Penis (tissue), 1 donor: ENCODE measurements around the genes MRPS5, ZNF514, GPAT2 and STARD7.

GRCh38 chr2:95075389-95075955 is 46.1 kb downstream of the MRPS5 start:
- PRO-cap, result no peak

DNA sequence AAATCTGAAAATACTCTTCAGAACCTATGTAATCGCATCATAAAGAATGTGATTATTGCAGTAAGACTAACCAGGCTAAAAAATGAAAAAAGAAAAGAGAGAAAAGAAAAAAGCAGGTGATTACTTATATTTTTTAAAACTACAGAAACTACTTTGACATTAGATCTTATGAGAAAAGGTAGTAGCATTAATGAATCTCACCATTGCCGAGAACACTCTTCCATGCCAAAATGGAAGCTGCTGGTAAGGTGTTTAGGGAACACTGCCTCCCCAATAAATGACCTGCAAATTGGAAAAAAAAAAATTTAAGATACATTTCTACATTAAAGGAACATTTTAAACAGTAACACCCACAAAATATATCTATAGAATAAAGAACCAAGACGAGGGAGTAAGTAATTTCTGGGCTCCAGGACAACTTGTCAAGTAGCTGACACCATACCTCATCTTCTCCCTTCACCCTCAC is 3.9 kb downstream of the MRPS5 start:
- PRO-cap, result no peak

DNA sequence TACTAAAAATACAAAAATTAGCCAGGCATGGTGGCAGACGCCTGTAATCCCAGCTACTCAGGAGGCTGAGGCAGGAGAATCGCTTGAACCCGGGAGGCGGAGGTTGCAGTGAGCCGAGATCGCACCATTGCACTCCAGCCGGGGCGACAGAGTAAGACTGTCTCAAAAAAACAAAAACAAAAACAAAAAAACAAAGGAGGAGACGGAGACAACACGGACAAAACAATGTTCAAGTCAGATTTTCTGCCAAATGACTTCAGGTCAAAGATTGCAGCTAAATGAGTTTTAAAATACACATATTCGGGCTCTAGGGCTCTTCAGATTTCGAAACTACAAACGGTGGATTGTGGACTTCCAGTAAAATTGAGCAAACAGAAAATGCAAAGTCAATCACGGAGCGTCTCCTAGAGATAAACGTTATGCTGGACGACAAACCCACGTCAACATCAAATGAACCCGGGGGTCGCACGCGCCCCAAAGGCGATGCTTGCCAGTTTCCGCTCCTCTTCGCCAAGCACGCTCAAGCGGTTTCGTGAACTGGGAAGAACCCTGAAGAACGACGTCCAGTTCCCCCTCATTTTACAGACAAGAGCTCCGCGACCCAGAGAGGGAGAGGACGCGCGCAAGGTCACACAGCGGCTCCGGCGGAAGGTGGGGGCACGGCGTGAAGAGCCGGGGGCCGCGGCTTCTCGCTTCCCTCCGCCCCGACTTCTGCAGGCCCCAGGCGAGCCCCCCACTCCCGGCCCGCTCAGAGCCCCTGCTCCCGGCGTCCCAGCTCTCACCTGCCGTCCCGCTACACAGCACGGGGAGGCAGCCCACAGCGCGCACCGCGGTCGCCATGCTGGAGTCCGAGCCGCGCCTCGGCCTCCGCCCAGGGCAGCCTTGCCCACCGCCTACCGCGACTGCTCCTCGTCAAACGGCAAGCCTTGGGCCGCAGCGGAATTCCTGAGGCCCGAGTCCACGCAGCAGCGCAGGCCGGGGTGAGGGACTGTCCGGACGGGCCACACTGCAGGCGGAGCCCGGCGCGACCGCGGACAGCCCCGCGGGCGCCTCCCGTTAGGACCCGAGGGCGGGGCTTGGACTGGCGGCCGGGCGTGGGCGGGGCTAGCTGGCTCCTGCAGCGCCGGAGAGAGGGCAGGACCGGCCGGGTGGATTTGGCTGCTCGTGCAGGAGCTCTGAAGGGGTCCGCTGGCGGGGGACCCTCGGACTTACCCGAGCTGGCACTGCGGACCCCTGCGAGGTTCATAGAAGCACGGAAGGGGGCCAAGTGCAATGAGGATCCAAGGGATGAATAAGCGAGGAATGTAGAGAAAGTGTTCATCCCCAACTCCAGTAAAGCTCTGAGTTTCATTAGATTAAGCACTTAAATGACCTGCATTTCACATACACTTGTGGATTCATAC is at the start of gene MRPS5:
Gene MRPS5, minus strand, starts transcription at position 857 of the 1,403 bp plus-strand sequence.
- PRO-cap, result unidirectional peak, plus-strand start at position 604 of the sequence; unidirectional peak, minus-strand start at position 784 of the sequence; bidirectional peak, plus-strand start at position 1,128 of the sequence, minus-strand start at position 871 of the sequence

GRCh38 chr2:95158958-95160257 is at the start of gene ZNF514:
Gene ZNF514 (minus strand): TSS chr2:95159848.
- PRO-cap, result bidirectional peak, plus-strand start at chr2:95159809, minus-strand start at chr2:95159764

GRCh38 chr2:95333686-95334493 is 36.7 kb downstream of the KCNIP3 start:
- PRO-cap, result no peak

DNA sequence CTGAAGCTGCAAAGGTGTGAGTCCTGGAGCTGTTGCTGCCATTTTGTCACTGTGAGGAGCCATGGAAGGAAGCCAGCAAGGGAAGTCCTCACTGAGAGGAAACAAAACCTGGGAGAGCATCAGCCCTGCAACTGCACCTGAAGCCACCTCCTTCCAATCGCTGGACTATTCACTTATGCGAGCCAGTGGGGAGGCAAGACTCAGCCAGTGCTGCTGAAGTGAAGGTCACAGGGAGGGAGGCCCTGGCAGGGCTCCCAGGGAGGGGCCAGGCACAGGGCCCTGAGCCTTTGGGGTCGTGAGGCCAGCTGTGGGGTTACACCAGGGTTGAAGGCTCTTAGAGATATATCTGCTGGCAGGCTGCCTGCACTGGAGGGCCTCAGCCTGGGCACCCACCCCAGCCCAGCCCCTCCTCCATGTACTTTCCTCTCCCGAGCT is 10.7 kb upstream of the FAHD2A start:
- PRO-cap, result no peak

- PRO-cap, result no peak
Measured at GRCh38 chr2:95827083-95828081, 164.2 kb downstream of the ANKRD36C start.

DNA sequence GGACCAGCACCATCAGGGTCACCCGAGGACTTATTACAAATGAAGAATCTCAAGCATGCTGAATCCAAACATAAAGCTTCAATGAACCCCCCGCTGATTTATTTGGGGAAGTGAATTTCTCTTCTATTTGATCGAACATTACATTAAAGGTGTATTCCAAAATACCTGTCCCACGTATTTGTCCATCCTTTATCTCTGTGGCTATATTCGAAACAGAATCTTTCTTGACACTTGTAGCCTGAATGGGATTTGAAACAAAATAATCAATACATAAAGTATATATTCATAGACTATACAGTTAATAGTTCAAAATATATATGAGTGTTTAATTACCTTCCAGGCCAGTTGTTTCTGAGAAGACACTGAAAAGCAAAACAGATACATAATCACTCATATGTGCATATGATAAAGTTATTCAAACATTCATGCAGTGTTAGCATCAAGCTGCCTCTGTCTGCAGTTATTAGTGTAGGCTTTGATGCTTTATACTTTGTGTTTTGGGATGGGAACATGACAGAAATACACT is 105.7 kb downstream of the ANKRD36C start:
- PRO-cap, result no peak

- PRO-cap, result no peak
Measured at GRCh38 chr2:95992389-95992989, 865 bp upstream of the ANKRD36C start.

- PRO-cap, result no peak
Measured at GRCh38 chr2:96009701-96010132, 18.1 kb upstream of the ANKRD36C start.

DNA sequence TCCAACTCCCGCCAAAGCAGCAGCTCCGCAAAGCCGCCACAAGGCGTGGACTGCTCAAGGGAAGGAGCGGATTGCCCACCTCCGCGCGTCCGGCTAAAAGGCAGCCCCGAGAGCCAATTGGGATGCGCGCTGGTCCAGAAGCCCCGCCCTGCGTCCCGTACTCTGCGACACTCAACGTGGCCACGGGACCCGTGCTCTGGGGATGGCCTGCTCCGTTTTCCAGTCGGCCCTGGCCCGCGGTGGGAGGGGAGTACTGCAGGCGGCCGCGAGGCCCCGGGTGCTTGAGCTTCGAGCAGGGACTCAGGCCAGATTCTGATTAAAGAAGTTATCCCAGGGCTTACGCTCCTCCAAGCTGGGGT is at the start of gene GPAT2:
Gene GPAT2, minus strand, starts transcription at position 52 of the 359 bp plus-strand sequence.
- PRO-cap, result no peak

DNA sequence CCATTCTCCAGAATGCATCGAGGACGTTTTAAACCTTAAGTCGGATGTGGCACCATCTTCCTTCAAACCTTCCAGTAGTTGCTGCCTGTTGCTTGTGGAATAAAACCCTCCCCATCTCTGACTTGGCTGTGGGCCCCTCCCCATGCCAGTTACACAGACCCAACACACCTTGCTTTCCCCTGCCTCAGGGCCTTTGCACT is 5.0 kb upstream of the ADRA2B start:
- PRO-cap, result no peak

DNA sequence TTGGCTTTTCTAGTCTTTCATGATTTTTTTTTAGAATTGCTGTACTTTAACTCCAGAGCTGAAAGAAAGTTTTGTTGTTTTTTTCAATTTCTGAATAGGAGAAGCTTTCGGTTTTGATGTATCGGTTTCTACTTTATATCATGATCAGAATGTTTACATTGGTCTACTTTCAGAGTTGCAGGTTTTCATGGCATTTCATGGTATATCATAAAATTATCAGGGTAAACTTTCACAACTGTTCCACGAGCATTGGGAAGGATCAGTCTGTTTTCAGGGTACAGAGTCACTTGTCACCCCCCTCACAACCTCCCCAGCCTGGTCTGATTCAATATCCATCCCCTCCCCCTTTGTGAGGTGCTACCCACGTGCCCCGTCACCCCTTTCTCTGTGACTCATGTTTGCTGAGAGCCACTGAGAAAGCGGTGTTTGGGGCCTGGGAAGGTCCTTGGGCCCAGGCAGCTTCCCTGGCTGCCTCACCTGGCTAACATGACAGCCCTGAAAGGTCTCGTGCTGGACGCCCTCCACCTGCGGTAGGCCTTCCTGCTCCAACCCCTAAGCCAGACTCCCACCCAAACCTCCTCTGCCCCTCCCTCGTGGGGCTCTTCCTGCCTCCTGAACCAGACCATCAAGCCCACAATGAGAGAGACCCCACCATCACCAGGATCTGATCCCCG is 6.9 kb downstream of the ASTL start:
- PRO-cap, result no peak

DNA sequence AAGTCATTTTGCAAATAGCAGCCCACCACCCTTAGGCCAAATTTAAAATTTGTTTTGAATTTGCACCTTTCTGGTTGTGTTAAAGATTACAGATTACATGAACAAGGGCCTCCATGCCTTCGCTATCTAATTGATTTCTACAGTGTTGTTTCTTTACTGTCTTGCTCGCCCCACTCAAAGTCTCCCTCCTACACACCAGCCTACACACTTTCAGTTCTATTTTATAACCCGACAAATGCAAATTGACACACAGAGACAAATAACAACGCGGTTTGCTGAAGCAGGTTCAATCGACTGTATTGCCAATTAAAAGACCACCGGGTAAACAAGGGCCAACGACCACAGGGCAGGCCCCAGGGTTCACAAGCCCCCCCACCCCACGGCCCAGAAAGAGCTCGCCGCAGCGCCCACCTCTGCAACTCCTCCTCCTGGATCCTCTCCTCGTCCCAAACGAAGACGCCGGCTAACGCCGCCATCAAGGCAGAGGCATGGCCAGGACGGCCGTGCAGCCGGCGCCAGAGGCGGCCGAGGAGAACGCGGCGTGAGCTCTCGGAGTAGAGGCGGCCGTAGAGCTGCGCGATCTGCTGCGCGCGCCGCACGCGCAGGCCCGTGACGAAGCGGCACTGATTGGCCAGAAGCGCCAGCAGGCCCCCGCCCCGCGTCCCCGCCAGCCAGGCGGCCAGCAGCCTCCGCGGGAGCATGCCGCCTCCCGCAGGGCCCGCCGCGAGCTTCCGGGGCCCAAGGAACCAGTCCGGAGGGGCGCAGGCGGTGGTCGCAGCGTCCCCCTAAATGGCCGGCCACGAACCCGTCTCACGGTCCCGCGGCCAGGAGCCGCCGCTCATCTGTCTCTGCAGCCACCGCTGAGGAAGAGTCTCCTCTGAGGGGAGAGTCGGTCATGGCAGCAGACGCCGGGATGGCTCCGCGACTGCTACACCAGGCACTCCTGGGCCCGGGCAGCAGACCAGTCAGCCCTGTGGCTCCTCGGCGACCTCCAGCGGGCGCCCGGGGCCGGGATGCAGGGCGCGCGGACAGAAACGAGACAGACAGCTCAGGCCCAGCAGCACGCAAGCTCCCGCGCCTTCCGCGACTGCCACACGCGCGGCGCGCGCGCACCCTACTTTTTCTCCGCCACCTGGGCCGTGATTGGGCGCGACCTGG is at the start of gene STARD7:
Gene STARD7, minus strand, starts transcription at position 1,094 of the 1,158 bp plus-strand sequence.
- PRO-cap, result bidirectional peak, plus-strand start at position 674 of the sequence, minus-strand start at position 568 of the sequence; bidirectional peak, plus-strand start outside the sequence, minus-strand start at position 1,089 of the sequence

- PRO-cap, result unidirectional peak, minus-strand start at chr2:96254704
Measured at GRCh38 chr2:96254512-96255181, 11.2 kb downstream of the TMEM127 start.

DNA sequence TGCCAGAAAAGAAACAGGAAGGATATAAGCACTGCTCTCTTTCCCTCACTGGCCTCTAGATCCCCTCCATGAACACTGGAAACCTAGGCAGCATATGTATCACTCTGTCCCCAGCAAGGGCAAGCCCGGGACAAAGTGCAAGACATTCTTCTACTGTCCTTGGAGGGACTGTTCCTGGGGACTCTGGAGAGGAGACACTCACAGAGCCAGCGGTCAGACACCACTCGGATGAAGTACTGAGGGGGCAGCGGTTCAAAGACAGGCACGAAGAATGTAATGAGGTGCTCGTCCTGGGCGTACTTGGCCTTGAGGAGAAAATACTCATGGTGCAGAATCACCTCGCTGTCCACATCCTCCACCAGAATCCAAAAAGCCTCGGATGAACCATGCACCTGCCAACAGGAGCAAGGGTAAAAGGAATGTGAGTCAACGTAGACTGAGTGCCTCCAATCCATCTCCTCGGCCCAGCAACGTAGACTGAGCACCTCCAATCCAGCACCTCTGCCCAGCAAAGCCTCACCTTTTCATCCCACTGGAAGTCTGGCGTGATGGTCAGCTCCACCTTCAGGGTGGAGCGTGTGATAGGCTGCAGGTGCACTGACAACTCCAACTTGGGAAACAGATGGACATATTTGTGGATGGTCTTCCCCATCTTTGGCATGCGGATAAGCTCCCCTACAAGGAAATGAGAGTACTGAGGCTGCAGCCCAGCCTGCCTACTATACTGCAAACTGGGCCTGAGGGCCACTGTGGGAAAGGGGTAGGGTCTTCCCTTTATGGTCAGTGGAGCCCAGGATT is 18.7 kb downstream of the SNRNP200 start:
- PRO-cap, result no peak

- PRO-cap, result no peak
Measured at GRCh38 chr2:96304529-96304976, 793 bp downstream of the SNRNP200 start.

DNA sequence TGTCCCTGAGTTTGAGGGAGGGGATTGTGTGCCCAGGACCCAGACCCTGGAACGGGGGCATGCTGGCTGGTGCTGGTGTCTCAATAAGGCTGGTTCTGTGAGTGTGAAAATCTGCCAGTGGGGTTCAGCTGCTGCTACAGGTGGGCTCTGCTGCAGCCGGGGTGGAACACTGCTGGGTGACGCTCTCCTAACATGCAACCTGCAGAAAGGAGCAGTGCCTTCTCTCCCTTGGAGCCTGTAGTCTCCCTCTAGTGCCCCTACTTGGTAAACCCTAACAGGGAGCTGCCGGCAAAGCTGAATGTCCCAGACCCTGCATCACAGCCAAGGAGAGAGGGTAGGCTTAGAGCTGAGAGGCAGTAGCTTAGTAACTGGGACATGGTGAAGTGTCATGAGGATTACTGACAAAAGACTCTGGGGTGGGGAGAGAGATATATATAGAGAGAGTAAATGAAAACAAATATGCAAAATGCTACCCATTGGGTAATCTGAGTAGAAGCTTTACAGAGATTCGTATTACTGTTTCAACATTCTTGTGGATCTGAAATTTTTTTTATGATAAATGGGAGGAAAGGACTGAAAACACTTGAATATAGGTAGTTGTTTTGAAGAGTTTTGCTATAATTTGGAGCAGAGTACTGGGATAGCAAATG is 9.9 kb downstream of the NCAPH start:
- PRO-cap, result no peak

DNA sequence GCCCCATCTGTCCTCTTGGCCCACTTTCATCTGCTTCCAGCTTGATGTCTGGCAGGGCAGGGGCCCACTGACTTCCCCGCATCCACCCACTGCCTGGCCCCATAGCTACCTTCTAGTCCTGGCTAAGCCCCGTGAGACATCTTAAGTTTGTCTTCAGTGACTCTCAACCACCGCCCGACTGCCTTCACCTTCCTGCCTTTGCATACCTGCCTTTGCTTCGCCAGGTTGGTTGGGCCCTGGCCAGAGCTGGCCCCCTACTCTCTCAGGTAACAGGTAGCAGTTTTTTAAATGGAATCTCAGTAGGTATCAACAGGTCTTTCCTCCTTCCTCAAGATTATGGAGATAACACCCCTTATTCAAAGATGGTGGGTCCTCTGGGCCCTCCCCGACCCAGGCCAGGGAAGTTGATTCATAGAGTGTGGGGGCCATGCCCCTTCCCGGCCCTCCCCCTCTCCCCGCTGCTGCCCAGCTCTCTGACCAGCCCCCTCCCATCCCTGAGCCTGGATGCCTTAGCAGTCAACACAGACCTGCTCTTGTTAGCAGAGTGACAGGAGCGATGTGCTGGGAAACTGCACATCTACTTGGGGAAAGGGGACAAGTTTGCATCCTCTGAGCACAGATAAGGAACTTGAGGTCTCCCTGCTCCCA is 2.9 kb downstream of the ARID5A start:
- PRO-cap, result no peak

- PRO-cap, result no peak
Measured at GRCh38 chr2:96605220-96605784, 32.8 kb downstream of the KANSL3 start.